Left lung (tissue), 1 donor: ENCODE measurements around the genes HDHD2 and CTIF.

DNA sequence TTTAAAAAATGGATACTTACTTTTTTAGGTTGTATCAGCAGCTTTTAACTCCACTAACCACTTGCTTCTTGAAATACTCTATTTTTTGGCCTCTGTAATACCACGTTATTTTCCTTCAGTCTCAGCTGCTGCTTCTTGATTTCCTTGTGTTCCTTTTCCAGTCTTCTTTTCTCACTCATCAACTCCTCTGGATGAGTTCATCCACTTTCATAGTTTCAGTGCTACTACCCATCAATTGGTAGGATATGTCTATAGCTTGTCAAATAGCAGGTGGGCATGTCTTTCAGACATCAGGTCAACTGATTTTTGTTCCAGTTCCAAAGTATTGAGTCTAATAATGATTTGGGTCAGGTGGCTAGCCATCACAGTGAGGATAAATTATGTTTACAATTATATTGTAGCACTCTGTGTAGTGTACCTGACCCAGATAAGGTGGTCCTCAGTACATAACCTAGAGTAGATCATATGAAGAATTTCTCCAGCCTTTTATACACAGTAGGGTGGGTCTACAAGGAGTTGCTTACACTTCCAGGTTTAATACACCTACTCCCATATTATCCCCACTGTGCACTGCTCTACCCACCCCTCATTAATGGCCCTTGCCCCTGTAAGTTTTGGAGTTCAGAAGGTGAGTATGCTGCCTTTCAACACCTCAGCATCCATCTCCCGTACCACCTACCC lies 46.6 kb upstream of the ST8SIA5 start:
- PRO-cap, result no peak

DNA sequence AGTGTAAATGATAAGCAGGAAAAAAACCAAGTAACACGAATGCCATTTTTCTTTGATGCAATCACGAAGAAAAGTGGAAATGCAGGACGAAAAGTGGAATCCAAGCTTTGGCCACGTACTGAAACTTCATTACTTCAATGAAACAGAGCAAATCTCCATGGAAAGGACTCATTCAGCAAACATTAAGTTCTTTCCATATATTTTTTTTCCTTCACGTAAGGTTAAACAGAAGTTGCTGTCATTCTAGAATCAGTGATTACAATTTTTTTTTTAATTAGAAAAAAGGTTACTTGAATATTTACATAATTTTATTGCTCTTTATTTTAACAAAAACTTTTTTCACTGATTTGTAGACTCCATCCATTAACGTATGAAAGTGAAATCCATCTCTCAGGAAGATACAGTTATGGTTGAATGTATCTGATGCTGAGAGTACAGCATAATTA lies 55.0 kb upstream of the ST8SIA5 start:
- PRO-cap, result no peak

DNA sequence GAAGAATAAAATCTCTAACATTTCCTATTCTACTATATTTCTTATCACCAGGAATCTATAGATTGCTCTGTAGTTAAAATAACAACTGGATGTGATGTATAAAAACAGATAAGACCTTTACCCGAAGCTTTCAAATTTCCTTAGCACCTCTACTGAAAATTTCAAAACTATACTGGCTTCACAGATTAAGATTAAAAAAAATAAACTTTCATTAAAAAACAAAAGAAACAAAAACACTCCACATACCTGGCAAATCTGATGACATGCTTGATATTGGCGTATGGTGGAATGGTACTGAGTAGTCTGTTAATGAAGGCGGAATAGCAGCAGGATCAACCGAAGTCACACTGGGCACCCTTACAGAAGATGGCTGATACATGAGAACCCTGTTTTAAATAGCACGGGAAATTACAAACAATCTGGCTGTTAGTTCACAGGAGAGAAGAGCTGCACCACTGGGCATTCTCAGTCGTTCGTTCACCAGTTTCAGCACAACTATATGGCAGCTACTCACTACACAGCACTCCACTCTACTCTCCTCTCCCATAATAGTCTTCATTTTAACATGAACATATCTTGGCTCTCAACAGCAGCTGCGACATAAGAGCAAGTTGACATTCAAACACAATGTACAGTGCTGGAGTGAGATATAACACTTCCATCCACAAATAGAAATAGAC lies 64.0 kb upstream of the ST8SIA5 start:
- PRO-cap, result no peak

DNA sequence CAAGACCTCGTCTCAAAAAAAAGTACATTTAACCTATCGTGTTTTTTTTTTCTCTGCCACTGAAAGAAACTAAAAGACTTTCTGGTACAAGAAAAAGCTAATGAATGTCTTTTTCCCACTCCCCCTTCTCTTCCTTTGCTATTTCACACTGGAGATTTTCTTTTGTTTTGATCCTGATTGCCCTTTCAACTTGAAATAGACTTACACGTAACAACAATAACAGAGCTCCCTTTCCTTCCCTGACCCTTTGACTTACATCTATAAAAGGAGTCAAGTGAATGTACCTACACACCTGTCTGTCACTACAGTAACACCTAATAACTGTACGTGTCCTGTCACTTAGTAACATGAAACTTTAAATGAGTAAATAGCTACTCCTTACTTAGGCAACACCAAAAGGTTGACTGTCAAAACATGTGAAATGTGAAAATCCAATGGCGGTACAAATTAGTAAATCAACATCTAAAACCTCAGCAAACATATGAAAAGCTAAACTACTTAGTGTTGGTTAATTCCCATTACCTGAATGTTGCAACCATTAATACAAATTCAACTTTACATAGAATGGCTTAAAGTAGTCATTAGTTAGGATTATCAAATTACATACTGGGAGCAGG lies 66.5 kb upstream of the ST8SIA5 start:
- PRO-cap, result no peak

GRCh38 chr18:47150006-47151186 lies at the start of gene HDHD2:
Gene HDHD2 (minus strand): TSS chr18:47150500.
- PRO-cap, result bidirectional peak, plus-strand start at chr18:47150251, minus-strand start at chr18:47150170; bidirectional peak, plus-strand start at chr18:47150560, minus-strand start at chr18:47150500; bidirectional peak, plus-strand start at chr18:47150978, minus-strand start at chr18:47150971

DNA sequence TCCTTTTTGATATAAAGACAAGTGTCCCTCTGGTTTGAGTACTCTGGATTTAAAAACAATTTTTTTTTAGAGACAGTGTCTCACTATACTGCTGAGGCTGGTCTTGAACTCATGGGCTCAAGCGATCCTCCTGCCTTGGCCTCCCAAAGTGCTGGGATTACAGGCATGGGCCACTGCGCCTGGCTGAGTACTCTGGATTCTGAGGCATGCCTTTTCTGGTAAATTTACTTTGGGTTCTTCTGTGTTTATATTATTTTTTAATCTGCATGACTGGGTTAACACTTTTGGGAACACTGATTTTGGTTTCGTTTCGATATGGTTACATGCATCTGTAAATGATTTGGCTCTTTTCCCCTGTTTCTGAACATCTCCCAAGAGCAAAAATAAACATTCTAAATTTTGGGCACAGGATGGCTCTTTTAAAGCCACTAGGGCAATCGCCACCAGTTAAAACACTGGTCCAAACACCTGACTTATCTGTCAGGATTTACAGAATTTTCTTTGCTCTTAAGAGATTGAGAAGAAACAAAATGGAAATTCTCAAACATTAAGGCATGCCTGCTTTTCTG lies 113.0 kb downstream of the SMAD2 start:
- PRO-cap, result no peak

- PRO-cap, result no peak
Observed at GRCh38 chr18:47901750-47902281, 28.6 kb downstream of the SMAD2 start.

GRCh38 chr18:47930930-47931773 lies 693 bp upstream of the SMAD2 start:
- PRO-cap, result bidirectional peak, plus-strand start at chr18:47931320, minus-strand start at chr18:47931118; bidirectional peak, plus-strand start at chr18:47931426, minus-strand start at chr18:47931524

GRCh38 chr18:48053937-48054589 lies 123.6 kb upstream of the SMAD2 start:
- PRO-cap, result no peak

DNA sequence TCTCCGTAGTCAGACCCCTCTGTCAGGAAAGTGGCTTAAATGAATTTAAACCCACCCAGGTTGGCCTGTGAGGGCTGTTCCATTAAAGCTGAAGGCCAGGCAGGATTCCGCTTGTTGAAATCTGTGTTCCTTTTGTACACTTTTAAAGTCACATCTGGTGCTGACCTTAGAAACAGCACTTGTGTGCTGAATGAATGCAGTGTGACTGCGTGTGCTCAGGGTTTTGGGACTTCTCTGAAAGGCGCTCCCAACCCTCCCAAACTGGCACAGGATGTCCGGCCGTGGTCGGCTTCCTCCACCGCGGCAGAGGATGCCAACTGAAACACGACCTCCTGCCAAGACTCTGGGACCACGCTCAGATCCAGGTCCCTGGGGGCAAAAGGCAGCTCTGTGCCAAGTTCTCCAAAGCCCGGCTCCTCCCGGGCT lies 32.1 kb upstream of the ZBTB7C start:
- PRO-cap, result no peak

- PRO-cap, result bidirectional peak, plus-strand start at chr18:48539151, minus-strand start at chr18:48538929
Observed at GRCh38 chr18:48538814-48539414, at the start of gene CTIF. Gene CTIF (plus strand): TSS chr18:48539031.

DNA sequence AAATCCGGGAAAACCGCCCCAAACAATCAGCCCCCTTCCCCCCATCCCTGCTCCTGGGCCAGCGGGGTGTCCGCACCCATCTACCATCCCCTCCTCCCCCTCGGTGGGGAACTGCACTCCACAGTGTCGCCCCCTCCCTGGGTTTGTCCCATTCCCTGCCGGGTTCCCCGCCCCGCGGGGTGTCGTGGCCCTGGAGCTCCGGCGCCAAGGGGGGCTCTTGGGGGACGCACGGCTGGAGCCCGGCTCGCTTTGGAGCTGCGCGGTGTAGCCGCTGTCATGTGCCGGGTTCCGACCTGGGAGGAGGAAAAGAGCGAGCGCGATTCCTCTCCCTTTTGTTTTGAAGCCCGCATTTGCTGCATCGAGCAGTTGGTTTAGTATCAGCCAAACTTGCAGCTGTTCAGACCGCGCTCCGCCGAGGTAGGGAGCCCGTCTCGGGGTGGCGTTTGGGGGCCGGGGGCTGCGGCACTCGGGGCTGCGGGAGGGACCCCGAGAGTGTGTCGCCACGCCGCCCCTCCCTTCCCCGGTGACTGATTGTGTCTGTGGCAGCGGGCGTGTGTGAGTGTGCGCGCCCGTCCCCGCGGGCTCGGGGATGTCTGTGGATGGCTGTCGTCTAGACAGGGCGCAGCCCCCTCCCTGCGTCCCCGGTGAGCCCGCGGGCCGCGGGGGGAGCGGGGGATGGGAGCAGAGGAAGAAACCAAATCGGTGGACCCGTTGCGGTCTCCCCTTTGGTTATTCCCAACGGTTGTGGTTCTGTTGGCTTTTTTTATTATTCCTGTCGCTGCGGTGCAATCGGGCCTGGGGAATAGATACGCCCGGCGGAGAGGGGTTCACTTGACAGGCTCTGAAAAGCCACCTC lies 812 bp downstream of the CTIF start:
- PRO-cap, result unidirectional peak, minus-strand start at position 529 of the sequence

GRCh38 chr18:48742803-48743511 lies 204.1 kb downstream of the CTIF start:
- PRO-cap, result bidirectional peak, plus-strand start at chr18:48743263, minus-strand start at chr18:48743169

DNA sequence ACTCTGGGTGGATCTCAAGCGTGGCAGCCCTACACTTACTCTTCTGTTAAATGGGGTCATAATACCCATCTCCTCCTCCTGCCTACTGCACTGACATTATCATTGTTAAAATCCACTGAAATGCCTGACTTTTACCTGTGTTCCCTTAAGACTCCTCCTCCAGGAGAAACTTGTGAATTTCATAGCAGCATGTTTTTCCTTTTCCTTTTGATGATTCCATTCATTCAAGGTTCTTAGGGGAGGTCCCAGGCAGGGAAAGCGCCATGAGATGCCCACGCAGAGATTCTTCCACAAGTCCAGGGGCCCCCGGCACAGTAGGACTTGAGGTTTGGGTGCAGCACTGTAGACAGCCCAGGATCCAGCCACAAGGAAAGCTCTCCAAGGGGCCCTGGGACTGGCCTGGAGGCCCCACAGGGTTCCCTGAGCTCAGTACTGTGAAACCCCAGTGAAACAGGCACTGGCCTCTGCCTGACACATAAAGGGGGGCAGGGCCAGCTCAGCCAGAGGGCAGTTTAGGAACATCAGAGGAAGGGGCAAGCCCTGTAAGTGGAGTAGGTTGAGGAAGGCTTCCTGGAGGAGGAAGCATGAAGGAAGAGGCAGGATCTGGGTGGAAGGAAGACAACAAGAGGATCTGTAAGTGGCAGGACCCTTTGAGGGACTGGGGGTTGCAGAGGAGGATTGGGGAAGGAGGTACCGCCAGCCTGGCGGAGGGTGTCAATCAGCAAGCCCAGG lies 175.4 kb downstream of the SMAD7 start:
- PRO-cap, result no peak

DNA sequence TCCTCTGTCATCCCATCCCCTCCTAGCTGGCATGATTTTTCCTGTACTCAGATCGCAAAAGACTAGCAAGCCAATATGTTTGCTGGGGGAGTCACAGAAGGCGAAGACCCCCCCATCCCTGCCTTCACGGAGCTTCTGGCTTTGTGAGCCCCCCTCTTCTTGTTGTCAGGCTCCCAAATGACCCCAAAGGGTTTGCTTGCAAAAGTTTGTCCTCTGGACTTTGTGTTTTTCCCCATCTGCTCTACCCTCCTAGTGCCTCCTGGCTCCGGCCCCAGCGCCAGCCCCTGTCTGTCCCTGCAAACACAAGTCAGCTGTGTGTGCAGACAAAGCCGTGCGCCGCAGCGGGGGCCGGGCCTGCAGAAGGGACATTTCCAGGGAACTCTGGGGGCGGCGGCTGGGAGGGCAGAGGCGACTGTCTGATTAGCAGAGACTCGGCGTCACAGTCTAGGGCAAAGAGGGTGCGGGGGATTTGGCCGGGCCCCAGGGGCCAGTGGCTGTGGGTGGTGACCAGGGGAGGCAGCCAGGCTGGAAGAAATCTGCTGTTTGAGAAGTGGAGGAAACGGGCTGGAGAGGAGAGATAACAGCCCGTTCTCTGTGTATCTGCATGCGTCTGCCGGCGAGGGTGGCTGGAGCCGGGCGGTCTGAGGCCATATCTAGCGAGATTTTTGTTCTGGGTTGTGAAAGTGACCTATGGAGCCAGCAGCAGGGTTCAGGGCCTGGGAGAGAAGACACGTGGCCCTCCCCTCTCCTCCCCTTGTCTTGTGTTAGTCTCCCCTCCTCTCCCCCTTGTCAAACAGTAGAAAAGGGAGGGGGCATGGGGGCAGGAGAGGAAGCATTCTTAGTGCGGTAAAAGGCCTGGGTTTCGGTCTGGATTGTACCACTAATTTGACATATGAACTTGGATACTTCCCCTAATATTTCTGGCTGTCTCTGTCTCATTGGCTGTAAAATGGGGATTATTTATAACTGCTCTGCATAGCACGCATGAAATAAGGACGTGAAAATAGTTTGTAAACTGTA lies 169.5 kb downstream of the SMAD7 start:
- PRO-cap, result bidirectional peak, plus-strand start at position 605 of the sequence, minus-strand start at position 624 of the sequence

GRCh38 chr18:48789853-48791312 lies 160.4 kb downstream of the SMAD7 start:
- PRO-cap, result bidirectional peak, plus-strand start at chr18:48790790, minus-strand start at chr18:48790699

DNA sequence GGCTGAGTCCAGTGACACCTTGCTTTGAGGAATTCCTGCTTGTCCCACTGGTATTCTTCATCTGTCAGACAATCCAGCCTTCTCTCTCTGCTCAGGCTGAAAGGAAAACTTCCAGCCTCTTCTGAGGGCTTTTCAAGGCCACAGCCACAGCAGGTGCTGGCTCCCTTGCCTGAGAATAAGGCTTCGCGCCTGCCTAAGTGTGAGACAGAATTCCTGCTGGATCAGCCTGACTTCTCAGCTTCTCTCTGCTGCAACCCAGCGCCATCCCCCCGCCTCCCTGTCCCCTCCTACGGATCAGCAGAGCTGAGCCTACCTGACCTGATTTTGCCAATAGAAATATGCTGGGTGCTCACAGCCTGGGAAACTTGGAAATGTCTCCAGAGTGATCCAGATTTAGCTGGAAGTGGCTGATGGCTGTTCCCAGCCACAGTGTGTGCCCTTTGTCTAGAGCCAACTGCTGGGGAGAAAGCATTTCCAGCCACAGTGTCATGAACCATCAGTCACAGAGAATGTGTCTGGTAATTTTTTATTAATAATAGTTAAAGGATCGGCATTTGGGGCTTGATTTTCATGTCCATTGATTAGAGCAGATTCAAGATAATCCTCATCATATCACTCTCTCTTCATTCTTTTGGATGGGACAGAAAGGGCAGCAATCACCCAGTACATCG lies 147.8 kb downstream of the SMAD7 start:
- PRO-cap, result no peak

DNA sequence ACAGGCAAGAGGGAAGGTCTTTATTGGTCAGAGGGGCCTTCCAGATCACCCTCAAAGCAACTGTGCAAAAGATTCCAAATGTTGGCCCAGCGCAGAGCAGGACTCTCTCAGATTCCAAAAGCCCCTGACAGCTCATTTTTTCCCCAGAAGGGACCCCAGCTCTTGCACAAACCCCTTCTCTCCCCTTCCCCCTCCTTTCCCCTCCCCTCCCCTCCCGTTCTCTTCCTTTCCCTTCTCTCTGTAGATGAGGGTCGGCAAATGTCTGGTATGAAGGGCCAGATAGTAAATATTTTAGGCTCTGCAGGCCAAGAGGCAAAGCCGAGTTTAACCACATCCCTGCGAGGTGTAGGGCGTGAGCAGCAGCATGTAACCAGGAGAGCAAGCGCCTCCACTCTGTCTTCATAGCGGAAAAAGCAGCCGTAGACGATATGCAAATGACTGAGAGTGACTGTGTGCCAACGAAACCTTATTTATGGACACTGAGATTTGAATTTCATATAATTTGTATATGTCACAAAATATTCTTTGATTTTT lies 116.9 kb downstream of the SMAD7 start:
- PRO-cap, result unidirectional peak, minus-strand start at position 395 of the sequence

- PRO-cap, result bidirectional peak, plus-strand start at chr18:48841629, minus-strand start at chr18:48841532
Observed at GRCh38 chr18:48841374-48842285, 109.1 kb downstream of the SMAD7 start.

DNA sequence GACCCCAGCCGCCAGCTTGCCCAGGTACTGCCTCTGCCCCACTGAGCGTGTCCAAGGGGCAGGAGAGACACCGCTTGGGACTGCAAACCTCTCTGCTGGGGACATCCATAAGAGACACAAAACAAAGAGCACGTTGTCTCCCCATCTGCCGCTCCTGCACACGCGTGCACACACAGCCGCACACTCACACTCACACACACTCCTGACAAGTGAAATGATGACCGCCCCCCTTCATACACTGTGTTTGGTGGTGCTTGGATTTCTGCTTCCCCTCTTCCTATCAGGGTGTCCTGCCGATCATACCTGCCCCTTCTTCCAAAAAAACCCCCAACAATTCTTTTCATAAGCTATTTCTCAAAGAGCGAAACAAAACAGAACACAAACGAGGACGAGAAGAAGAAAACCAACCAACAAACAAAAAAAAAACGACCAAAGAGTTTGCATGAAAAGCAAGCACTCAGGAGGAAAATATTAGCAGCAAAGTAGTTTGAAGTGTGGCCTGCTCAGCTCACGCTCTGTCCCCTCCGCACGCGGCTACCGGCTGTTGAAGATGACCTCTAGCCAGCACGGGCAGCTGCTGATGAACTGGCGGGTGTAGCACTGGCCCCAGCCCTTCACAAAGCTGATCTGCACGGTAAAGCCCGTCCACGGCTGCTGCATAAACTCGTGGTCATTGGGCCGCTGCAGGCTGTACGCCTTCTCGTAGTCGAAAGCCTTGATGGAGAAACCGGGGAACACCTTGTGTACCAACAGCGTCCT lies 29.7 kb downstream of the SMAD7 start:
- PRO-cap, result no peak